ENCODE results near the gene DBNDD2.

DNA sequence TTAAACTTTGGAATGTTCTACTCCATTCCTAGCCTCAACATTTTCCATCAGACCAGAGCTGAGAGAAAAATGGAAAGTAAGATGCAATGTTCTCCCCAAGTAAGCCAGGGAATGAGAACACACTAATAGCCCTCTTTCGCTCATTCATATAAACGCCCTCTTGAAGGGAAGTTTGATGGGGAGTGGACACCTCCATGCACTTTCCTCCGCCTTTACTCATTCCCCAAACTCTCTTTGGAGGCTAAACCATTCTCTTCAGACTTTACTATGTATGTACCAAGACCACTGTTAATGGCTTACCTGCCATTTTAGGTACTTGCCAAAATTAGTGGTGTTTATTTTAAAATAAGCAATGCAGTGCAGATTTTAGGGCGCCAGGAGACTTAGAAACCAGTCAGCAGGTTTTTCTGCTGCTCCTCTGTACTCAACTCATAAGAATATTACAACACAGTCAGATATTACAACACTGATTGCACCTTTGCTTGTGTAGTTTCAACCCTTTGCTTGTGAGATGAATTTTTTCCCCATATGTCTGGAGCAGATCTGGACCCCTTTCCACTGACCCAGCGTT is 5.9 kb downstream of the TTPAL start:
- RAMPAGE, long total RNA = no peak
- RRBS, 2 experiments = no CpG with 5 or more reads among the region's 5 CpGs
CAGE:
- cytosol, long polyA minus RNA = no peak
- cytosol, long polyA plus RNA = no peak
- long polyA plus RNA = no peak
- nucleolus, long total RNA = no peak
- nucleus, long polyA plus RNA = no peak
- nucleus, long total RNA = no peak

GRCh38 chr20:44491576-44492421 is 16.1 kb downstream of the TTPAL start:
- RAMPAGE, long total RNA = no peak
- RRBS, 2 experiments = no CpG with 5 or more reads among the region's 7 CpGs
CAGE:
- cytosol, long polyA minus RNA = no peak
- cytosol, long polyA plus RNA = no peak
- long polyA plus RNA = no peak
- nucleolus, long total RNA = no peak
- nucleus, long polyA plus RNA = no peak
- nucleus, long total RNA = no peak

DNA sequence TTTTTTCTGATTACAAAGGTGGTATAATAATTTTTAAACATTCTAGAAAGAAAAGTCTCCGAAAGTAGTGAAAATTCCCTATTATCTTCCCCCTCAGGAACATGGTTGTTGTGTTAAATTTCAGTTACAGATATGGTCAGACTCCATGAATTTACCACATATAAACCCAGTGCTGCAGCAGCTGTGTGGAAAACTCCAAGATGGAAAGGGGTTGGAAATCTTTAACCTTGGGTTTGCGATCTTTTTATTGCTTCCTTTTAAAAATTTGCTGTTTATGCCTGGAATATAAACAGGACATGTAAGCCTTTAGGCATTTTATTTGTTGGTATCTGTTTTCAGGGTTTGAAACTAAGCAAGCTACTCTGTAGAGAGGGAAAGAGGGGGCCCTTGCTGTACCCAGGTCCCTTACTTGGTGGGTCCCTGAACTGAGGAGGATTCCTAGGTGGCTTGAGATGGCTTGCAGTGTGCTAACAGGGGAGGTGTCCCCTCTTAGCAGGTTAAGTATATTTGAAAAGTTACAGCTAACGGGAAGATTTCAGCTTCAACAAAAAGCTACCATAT is 778 bp downstream of the PKIG start:
- RAMPAGE, long total RNA = no peak
- RRBS, 2 experiments = no CpG with 5 or more reads among the region's 3 CpGs
CAGE:
- cytosol, long polyA minus RNA = no peak
- cytosol, long polyA plus RNA = no peak
- long polyA plus RNA = no peak
- nucleolus, long total RNA = no peak
- nucleus, long polyA plus RNA = no peak
- nucleus, long total RNA = no peak

DNA sequence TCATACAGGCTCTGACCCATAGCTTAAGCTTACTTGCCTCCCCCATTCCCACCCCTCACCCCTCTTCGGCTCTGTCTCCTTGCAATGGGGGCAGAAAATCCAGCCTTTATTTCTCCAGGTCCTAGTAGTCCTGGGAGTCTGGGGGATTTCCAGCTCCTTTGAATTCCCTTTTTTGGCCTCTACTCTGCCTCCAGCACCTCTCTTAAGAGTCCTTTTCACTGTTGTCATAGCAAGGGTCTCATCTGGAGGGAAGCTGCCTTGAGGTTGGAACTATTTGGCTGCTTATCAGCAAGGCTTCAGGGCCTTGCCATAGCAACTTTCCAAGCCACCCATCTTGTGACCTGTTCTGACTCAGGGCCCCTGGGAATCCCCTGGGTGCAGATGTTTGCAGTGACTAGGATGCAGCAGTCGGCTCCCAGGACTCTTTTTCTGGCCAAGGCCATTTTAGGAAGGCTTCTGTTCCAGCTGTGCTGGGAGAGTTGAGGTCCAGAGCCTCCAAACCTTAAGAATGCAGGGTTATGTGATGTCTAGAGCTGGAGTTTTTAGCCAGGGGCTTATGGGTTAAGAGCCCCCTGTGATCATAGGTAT is 12.3 kb downstream of the PKIG start:
- RAMPAGE, long total RNA = no peak
- RRBS, 2 experiments = no CpG with 5 or more reads among the region's 2 CpGs
CAGE:
- cytosol, long polyA minus RNA = no peak
- cytosol, long polyA plus RNA = no peak
- long polyA plus RNA = no peak
- nucleolus, long total RNA = no peak
- nucleus, long polyA plus RNA = no peak
- nucleus, long total RNA = no peak

DNA sequence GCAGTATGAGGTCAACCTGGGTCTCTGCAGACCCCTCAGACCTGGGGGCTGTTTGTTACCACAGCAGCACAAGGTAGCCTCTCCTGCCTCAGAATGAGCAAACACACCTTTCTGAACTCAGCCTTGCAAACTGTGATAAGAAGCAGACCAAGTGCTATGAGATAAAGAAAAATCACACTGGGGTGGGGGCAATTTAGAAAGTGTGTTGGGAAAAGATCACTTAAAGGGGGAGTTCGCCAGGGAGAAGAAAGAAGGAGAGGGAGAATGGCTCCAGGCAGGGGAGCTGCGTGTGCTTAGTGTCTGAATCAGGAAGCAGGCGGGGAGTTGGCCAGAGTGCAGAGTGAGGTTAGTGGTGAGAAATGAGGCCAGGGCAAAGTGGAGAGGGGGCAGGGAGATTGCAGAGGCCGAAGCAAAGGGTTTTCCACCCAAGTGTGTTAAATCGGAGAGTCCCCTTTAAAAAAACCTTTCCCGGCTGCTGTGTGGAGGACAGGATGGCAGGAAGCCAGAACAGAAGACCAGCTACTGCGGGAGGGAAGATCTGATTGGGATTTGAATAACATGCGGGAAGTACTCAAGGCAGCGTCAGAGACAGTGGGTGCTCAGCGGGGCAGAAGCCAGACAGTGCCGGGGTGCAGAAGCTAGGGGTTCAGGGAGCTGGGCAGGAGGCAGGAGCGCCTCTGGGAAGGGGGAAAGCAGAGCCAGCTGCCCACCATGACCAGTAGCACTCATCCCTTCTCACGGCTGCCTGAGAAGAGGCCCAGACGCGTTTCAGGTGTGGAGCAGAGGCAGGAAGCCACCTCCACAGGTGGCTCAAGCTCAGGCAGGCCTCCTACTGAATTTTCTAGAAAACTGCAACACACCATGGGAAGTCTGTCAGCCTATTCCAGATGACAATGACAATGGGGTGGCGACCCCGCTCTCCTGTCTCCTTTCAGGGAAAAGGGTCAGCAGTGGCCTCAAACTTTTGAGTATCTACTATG is 9.0 kb downstream of the ADA start:
- RAMPAGE, long total RNA = no peak
- RRBS, 2 experiments = no CpG with 5 or more reads among the region's 17 CpGs
CAGE:
- cytosol, long polyA minus RNA = no peak
- cytosol, long polyA plus RNA = no peak
- long polyA plus RNA = no peak
- nucleolus, long total RNA = no peak
- nucleus, long polyA plus RNA = no peak
- nucleus, long total RNA = no peak

- RAMPAGE, long total RNA = no peak
- RRBS, 2 experiments = no CpG with 5 or more reads among the region's 14 CpGs
CAGE:
- cytosol, long polyA minus RNA = no peak
- cytosol, long polyA plus RNA = no peak
- long polyA plus RNA = no peak
- nucleolus, long total RNA = no peak
- nucleus, long polyA plus RNA = no peak
- nucleus, long total RNA = no peak
Observed at GRCh38 chr20:44728686-44729627, 13.8 kb downstream of the CCN5 start.

- RAMPAGE, long total RNA = no peak
- RRBS, 2 experiments = no CpG with 5 or more reads among the region's 10 CpGs
CAGE:
- cytosol, long polyA minus RNA = no peak
- cytosol, long polyA plus RNA = no peak
- long polyA plus RNA = no peak
- nucleolus, long total RNA = no peak
- nucleus, long polyA plus RNA = no peak
- nucleus, long total RNA = no peak
Observed at GRCh38 chr20:44762331-44762987, 16.8 kb downstream of the KCNK15 start.

DNA sequence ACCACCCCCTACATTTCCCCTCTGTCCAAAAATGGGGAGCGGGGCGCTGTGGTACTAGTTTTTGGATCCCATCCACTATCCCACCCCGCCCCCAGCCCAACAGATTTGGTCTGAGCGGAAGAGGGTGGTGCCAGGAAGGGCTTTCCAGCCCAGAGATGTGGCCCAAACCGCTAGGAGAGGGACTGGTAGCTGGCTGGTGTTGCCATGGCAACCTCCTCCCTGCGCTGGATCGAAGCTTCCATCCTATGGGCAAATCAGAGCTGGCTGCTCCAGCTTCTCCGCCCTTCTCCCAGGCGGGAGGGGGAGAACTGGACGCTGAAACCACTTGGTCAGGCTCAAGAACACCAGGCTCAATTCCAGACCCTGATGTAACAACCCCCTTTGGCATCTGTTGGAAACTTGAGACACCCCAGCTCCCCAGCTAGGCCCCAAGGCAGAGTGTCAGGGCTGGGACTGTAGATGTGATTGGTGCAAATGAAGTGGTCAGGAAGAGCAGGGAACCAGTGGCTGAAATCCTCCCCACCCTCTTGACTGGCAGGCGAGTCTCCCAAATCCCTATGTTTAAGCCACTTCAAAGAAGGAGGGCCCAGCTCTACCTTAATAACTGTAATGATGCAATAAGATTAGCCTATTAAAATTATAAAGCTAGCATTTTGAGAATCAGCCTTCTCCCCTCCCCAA is 4.3 kb downstream of the RIMS4 start:
- RAMPAGE, long total RNA = no peak
- RRBS, 2 experiments = no CpG with 5 or more reads among the region's 11 CpGs
CAGE:
- cytosol, long polyA minus RNA = no peak
- cytosol, long polyA plus RNA = no peak
- long polyA plus RNA = no peak
- nucleolus, long total RNA = no peak
- nucleus, long polyA plus RNA = no peak
- nucleus, long total RNA = no peak

- RAMPAGE, long total RNA = no peak
- RRBS, 2 experiments = no CpG with 5 or more reads among the region's 2 CpGs
CAGE:
- cytosol, long polyA minus RNA = no peak
- cytosol, long polyA plus RNA = no peak
- long polyA plus RNA = no peak
- nucleolus, long total RNA = no peak
- nucleus, long polyA plus RNA = no peak
- nucleus, long total RNA = no peak
Observed at GRCh38 chr20:44886870-44887281, 1.4 kb downstream of the YWHAB start.

GRCh38 chr20:44906172-44906954 is 3.5 kb upstream of the PABPC1L start:
- RAMPAGE, long total RNA = no peak
- RRBS, 2 experiments = no CpG with 5 or more reads among the region's 14 CpGs
CAGE:
- cytosol, long polyA minus RNA = start-site peak on the plus strand at chr20:44906405-44906414, 26 reads
- cytosol, long polyA plus RNA = start-site peak on the plus strand at chr20:44906421-44906432, 187 and 247 reads in 2 replicates
- long polyA plus RNA = start-site peak on the plus strand at chr20:44906420-44906432, 256 and 319 reads in 2 replicates
- nucleolus, long total RNA = start-site peak on the plus strand at chr20:44906420-44906437, 23 reads
- nucleus, long polyA plus RNA = no peak
- nucleus, long total RNA = no peak

- RAMPAGE, long total RNA = no peak
- RRBS, 2 experiments = no CpG with 5 or more reads among the region's 18 CpGs
CAGE:
- cytosol, long polyA minus RNA = no peak
- cytosol, long polyA plus RNA = no peak
- long polyA plus RNA = no peak
- nucleolus, long total RNA = no peak
- nucleus, long polyA plus RNA = no peak
- nucleus, long total RNA = no peak
Observed at GRCh38 chr20:44910537-44911181, 799 bp downstream of the PABPC1L start.

- RAMPAGE, long total RNA = no peak
- RRBS, 2 experiments = no CpG with 5 or more reads among the region's 2 CpGs
CAGE:
- cytosol, long polyA minus RNA = no peak
- cytosol, long polyA plus RNA = no peak
- long polyA plus RNA = no peak
- nucleolus, long total RNA = no peak
- nucleus, long polyA plus RNA = no peak
- nucleus, long total RNA = no peak
Observed at GRCh38 chr20:44983432-44983662, 17.0 kb downstream of the STK4 start.

DNA sequence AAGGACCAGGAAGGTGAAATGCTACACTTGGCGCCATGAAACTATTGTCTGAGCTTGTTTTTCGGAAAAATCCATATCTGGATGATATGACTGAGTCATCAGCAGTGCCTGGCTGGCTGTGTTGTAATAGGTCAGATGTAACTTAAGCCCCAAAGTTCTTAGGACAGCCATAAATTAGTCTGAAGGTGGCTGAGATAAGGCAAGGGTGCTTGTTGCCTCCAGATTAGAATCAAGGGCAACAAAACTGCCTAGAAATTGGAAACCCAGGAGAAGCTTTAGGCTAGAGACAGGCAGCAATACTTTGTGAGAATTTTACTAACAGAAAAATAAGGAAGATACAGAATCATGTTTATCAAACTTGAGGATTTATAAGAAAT is 29.6 kb downstream of the KCNS1 start:
- RAMPAGE, long total RNA = no peak
- RRBS, 2 experiments = no CpG with 5 or more reads among the region's 2 CpGs
CAGE:
- cytosol, long polyA minus RNA = no peak
- cytosol, long polyA plus RNA = no peak
- long polyA plus RNA = no peak
- nucleolus, long total RNA = no peak
- nucleus, long polyA plus RNA = no peak
- nucleus, long total RNA = no peak

DNA sequence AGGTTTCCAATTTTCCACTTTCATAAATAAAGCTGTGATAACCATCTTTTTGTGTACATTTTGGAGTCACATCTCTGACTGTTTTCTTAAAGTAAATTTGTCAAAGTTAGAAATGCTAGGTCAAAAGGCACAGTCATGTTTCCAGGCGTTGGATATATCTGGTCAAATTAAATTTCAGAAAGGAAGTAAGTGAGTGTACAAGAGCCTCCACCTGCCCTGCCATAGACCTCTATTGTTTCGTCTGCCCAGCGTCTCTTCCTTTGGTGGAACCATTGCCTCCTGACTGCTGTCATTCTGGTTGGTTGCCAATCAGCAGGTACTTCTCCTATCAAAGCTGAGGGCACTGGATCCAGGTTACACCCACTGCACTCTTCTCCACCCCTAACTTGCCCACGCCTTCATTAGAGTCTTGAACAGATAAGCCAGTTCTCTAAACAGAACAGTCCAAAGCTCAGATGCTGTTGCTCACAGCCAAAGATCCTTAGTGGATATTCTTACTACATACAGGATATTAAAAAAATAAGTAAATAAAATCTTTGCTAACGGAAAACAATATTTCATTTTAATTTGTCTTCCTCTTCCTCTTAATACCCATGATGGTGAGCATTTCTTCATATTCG is 2.6 kb upstream of the WFDC5 start:
- RAMPAGE, long total RNA = no peak
- RRBS, 2 experiments = no CpG with 5 or more reads among the region's 6 CpGs
CAGE:
- cytosol, long polyA minus RNA = no peak
- cytosol, long polyA plus RNA = no peak
- long polyA plus RNA = no peak
- nucleolus, long total RNA = no peak
- nucleus, long polyA plus RNA = no peak
- nucleus, long total RNA = no peak

- RAMPAGE, long total RNA = no peak
- RRBS, 2 experiments = no CpG with 5 or more reads among the region's 4 CpGs
CAGE:
- cytosol, long polyA minus RNA = no peak
- cytosol, long polyA plus RNA = no peak
- long polyA plus RNA = no peak
- nucleolus, long total RNA = no peak
- nucleus, long polyA plus RNA = no peak
- nucleus, long total RNA = no peak
Observed at GRCh38 chr20:45124038-45124372, 260 bp downstream of the WFDC12 start.

- RAMPAGE, long total RNA = no peak
- RRBS, 2 experiments = no CpG with 5 or more reads among the region's 6 CpGs
CAGE:
- cytosol, long polyA minus RNA = no peak
- cytosol, long polyA plus RNA = no peak
- long polyA plus RNA = no peak
- nucleolus, long total RNA = no peak
- nucleus, long polyA plus RNA = no peak
- nucleus, long total RNA = no peak
Observed at GRCh38 chr20:45330076-45330744, 18.0 kb downstream of the SDC4 start.

DNA sequence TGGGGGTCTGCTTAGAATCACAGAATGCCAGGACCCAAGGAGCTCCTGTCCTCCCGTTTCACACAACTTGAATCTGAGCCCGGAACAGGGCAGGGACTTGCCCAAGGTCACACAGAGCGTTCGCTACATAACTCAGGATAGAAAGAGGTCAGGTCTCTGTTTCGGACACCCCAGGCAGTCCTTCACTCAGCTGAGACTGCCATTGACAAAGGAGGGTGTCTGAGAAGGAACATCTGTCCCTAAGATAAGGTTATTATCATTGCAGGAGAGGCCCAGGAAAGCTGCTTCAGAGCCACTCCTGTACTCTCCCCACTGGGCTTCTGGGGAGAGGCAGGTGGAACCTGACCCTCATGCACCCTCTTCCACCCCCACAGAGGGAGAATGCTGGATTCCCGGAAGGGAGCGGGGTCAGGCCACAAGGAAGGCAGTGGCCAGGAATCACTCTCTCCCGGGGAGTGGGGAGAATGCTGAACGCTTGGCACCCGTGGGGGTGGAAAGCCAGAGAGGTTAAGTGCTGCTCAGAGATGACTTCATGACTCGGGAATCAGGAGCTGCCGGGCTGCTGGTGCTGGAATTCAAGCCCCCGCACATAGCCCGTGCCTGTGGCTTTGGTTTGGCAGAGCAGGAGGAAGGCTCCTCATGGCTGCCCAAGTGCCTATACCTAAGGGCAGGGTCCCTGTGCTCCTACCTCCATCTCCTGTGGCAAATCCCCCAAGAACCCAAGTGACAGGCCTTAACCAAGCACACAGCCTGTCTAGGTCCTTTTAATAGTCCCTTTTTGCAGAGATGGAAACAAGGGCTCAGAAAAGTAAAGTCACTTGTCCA is 10.6 kb downstream of the SDC4 start:
- RAMPAGE, long total RNA = no peak
- RRBS, 2 experiments = 51 to 75% methylated on average over 3 to 7 of the region's 14 CpGs
CAGE:
- cytosol, long polyA minus RNA = no peak
- cytosol, long polyA plus RNA = no peak
- long polyA plus RNA = no peak
- nucleolus, long total RNA = no peak
- nucleus, long polyA plus RNA = no peak
- nucleus, long total RNA = no peak

- RAMPAGE, long total RNA = no peak
- RRBS, 2 experiments = no CpG with 5 or more reads among the region's 6 CpGs
CAGE:
- cytosol, long polyA minus RNA = no peak
- cytosol, long polyA plus RNA = no peak
- long polyA plus RNA = no peak
- nucleolus, long total RNA = no peak
- nucleus, long polyA plus RNA = no peak
- nucleus, long total RNA = no peak
Observed at GRCh38 chr20:45372005-45372492, 6.1 kb downstream of the TP53TG5 start.

DNA sequence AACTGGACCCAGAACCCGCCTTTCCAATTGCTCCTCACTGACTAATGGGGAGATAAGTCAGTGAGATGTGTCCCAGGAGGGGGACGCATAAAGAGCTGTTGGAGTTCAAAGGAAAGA is 622 bp upstream of the DBNDD2 start:
- RAMPAGE, long total RNA = no peak
- RRBS, 2 experiments = no CpG with 5 or more reads among the region's 2 CpGs
CAGE:
- cytosol, long polyA minus RNA = no peak
- cytosol, long polyA plus RNA = no peak
- long polyA plus RNA = no peak
- nucleolus, long total RNA = no peak
- nucleus, long polyA plus RNA = no peak
- nucleus, long total RNA = no peak

- RAMPAGE, long total RNA = no peak
- RRBS, 2 experiments = no CpG with 5 or more reads among the region's 10 CpGs
CAGE:
- cytosol, long polyA minus RNA = no peak
- cytosol, long polyA plus RNA = no peak
- long polyA plus RNA = no peak
- nucleolus, long total RNA = no peak
- nucleus, long polyA plus RNA = no peak
- nucleus, long total RNA = no peak
Observed at GRCh38 chr20:45407726-45408434, at the start of gene DBNDD2. Gene DBNDD2 (plus strand): TSS chr20:45408289.